Umbilical cord (tissue), 2 donors: ENCODE measurements around the gene S100B.

DNA sequence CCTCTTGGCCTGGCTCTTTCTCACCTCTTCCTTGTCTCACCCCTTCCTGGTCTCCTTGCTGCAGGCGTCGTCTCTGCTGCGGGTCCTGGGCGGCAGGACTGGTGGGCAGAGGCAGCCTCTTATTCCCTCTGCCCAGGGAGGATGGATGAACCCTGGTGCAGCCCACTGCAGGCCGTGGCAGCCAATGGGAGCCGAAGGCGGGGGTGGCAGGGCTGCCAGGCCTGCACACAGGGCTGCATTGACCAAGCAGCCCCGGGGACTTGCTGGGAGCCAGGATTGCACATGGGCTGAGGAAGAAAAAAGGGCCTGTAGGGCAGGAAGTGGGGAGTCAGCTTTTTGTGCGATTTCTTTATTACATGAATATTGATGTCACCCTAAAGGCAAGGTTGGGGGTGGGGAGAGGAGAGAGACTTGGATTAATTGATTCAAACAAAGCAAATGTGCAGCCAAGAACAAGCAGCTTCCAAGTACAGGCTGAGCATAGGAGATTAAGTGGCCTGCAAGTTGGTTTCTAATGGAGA, at the start of gene S100B:
Gene S100B, minus strand, starts transcription at position 94 of the 521 bp plus-strand sequence.
- RAMPAGE, long total RNA, result no peak

GRCh38 chr21:46636730-46637486, 1.4 kb downstream of the PRMT2 start:
- RAMPAGE, long total RNA, result no peak

DNA sequence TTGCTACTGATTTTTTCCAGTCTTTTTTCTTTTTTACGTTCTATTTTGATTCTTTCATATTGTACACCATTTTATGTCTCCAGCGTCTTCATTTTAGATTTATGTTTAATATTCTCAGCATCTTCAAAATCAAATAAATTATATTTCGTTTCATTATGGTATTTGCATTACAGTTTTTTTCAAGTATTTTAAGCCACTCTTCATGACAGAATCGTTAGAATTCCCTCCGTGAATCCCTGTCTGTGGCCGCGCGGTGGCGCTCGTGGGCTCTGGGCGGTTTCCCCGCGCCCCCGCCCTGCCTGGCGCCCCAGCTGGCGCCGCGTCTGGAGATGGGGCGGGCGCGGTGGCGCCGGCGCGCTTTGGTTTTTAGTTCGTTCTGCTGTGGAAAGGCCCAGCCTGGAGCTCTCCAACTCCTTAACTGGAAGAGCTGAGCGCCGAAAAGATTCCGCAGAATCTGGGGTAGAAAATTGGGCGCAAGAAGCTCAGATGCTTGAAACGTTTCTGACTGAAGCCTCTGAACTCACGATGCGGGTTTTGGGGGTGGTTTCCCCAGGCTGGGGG, 25.7 kb downstream of the PRMT2 start:
- RAMPAGE, long total RNA, result no peak

- RAMPAGE, long total RNA, result no peak
Measured at GRCh38 chr21:46666944-46667735, 31.7 kb downstream of the PRMT2 start.